AG09319 (cell line): ENCODE data around the gene SINHCAF.

- RRBS, result no CpG with 5 or more reads among the region's 5 CpGs
These were observed 6.1 kb downstream of the SINHCAF start for GRCh38 chr12:31319558-31320571.

GRCh38 chr12:31321888-31322447, 4.0 kb downstream of the SINHCAF start:
- RRBS, result no CpG with 5 or more reads among the region's 3 CpGs

- RRBS, result 1% methylated on average over 10 of the region's 59 CpGs
These were observed at the start of gene SINHCAF for GRCh38 chr12:31325973-31326880. Gene SINHCAF (minus strand): TSS chr12:31326150.

DNA sequence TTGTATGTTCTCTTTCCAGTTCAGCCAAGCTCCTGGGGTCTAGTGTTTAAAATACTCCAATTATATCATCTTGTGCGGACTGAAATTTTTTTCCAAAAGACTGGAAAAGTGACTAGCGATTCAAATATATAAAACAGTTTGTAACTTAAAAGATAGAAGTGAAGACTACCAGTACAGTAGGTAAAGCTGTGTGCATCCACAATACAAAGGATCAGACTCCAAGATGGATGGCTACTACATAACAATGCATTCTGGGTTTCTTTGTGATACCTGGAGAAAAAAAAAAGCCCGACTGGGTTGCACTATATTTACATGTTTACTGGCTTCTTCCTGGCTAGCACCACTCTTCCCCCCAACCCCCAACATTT, 61.0 kb upstream of the SINHCAF start:
- RRBS, result no CpG with 5 or more reads among the region's 3 CpGs

DNA sequence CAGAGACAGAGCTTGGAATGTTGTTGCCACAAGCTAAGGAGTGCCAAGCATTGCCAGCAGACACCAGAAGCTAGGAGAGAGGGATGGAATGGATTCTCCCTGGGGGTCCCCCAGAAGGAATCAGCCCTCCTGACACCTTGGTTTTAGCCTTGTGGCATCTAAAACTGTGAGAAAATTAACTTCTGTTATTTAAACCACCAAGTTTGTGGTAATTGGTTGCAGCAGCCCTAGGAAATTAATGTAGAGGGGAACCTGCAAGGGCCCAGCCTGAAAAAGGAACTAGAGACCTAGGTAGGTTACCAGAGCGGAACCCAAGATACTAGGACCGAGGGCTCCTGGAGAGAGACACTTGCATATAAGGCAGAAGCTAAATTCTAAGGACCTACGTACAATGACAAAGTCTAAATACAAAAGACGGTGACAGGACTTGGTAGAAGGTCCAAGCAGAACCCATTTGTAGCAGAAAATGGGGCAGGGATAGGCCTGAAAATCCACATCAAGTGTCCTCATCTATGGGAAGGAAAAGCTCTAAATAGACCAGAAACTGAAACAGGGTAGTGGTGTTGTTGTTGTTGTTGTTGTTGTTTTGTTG, 8.2 kb upstream of the DENND5B start:
- RRBS, result no CpG with 5 or more reads among the region's 4 CpGs

DNA sequence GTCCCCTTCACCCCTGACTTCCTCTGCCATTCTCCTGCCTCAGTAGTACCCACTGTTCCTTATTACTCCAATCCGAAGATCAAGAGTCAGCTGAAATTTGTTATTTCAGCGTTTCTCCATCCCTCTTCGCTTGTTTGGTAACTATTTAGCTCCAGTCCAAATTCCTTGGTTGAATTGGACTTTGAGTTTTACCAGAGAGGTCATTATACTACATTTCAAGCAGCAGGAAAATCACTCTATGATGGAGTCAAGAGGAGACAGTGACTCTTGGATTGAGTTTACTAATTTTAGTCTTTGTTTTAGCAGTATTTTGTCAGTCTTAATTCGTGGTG, 4.6 kb downstream of the ETFBKMT start:
- RRBS, result no CpG with 5 or more reads among the region's 4 CpGs

- RRBS, result no CpG with 5 or more reads among the region's 2 CpGs
These were observed 27.4 kb downstream of the ETFBKMT start for GRCh38 chr12:31686956-31687306.

DNA sequence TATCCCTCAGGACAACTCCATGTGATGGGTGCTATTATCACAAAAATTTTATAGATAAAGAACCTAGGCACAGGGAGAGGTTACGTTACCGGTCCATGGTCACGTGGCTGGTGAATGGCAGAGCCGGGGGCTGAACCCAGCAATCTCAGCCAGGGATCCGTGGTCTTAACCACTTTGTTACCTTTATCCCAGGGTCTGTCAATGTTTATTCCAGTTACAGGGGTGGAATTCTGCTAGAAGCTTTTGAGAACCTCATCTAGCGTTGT, 513 bp downstream of the AMN1 start:
- RRBS, result no CpG with 5 or more reads among the region's 6 CpGs

DNA sequence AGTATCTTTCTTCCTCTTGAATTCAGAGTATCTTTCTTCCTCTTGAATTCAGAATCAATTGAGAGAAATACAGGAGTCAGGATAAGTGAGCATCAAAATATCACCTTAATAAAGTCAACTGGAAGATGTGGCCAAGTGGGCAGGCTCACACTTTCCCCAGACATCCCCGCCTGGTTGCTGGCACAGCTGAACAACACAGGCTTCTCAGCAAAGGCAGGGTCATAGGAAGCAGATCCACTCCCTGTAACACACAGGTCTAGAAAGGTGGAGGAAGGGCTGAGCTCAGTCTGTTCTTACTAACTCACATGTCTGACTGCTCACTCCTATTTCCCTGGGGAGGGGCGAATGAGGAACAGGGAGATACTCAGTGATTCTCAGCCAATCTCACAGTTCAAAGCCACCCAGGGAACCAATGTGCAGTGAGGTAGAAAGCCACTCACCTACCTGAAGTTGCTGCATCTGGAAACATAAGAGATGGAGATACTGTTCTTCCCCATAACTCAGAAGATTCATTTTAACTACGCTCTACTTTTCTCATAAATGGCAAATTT, 18.2 kb downstream of the H3-5 start:
- RRBS, result no CpG with 5 or more reads among the region's 3 CpGs

GRCh38 chr12:31832718-31832979, 40.6 kb upstream of the H3-5 start:
- RRBS, result no CpG with 5 or more reads among the region's 1 CpG

GRCh38 chr12:31835134-31835738, 43.1 kb upstream of the H3-5 start:
- RRBS, result no CpG with 5 or more reads among the region's 5 CpGs

- RRBS, result no CpG with 5 or more reads among the region's 7 CpGs
These were observed 62.6 kb upstream of the RESF1 start for GRCh38 chr12:31896489-31897097.

- RRBS, result no CpG with 5 or more reads among the region's 8 CpGs
These were observed 30.6 kb upstream of the RESF1 start for GRCh38 chr12:31928575-31929003.

GRCh38 chr12:31989752-31990587, 30.8 kb downstream of the RESF1 start:
- RRBS, result no CpG with 5 or more reads among the region's 16 CpGs

DNA sequence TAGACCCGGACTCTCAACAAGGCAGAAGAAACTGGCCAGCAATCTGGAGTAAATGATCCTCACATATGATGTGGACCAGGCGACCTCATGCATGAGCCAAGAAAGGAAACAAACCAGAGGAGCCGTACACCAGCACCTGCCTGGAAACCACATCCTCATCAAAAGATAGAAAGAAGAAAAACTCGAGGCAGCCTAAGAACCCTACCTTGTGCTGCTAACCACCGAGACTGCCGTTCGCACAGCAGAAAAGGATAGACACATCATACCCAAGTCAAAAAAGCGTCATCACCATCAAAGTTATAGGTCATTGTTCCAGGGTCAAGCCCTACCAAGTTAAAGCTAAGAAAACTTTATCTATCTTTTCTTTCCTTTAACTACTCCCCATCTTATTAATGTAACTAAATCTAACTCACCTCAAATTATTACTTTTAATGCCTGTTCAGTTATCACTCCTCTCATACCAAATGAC, 66.7 kb downstream of the RESF1 start:
- RRBS, result no CpG with 5 or more reads among the region's 8 CpGs

DNA sequence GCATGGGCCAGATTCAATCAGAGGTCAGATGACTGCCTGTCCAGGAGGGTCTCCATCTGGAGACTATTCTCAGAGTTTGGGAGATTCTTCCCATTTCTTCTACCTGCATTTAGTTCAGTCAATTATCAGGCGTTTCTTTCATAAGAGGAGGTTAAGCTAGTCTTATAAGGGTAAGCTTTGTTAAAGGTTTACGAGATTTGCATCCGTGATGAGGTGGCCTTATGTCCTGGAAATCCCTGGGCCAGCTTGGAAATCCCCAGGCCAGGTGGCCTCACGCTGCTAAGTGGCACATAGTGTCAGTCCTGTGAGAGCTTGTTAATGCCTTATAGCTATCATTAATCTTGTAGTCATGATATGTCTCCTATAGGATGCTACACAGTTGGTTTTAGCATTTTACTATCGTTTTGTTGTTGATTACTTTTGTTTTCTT, 145.8 kb downstream of the BICD1 start:
- RRBS, result no CpG with 5 or more reads among the region's 5 CpGs

GRCh38 chr12:32450862-32451194, 51.5 kb downstream of the FGD4 start:
- RRBS, result no CpG with 5 or more reads among the region's 1 CpG

- RRBS, result no CpG with 5 or more reads among the region's 3 CpGs
These were observed 93.3 kb downstream of the FGD4 start for GRCh38 chr12:32492610-32493142.

- RRBS, result no CpG with 5 or more reads among the region's 3 CpGs
These were observed 132.7 kb upstream of the DNM1L start for GRCh38 chr12:32546324-32546908.

- RRBS, result no CpG with 5 or more reads among the region's 1 CpG
These were observed 110.9 kb upstream of the DNM1L start for GRCh38 chr12:32568282-32568552.